Aortic smooth muscle cell (primary cell): Measurements from ENCODE around the genes TDRD15 and WDCP.

GRCh38 chr2:20495967-20496520 is 49.2 kb downstream of the RHOB start:
- RRBS: no CpG with 5 or more reads among the region's 5 CpGs

- RRBS: no CpG with 5 or more reads among the region's 10 CpGs
Measured at GRCh38 chr2:20574495-20575494, 76.1 kb downstream of the HS1BP3 start.

DNA sequence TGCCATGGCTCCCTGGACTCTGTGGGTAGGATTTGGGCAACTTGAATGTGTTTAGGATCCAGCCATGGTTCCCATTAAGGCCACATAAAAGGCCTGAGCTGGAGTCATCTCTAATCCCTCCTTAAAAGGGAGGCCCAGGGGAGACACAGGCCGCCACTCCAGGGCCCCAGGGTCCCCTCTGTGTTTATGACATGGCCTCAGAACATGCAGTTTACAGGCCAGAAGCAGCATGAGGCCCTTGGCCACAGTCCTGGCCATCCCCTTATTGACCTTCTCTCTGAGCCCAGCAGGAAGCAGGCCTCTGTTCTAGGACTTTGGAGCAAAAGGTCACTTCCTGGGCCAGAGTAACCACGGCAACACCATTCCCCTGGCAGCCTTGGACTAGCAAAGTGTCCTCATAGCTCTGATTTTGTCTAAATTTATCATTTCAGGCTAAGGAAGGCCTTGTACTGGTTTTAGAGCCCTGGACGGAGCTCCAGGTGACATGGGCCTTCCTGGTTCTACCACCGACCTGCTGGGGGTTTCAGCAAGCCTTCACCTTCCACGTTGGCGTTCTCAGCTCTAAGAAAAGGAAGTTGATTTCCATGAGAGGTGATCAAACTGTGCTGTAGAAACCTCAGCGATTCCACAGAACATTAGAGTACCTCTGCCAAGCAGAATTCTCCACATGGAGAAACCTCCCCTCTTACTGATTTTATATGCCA is 53.8 kb downstream of the HS1BP3 start:
- RRBS: no CpG with 5 or more reads among the region's 7 CpGs

DNA sequence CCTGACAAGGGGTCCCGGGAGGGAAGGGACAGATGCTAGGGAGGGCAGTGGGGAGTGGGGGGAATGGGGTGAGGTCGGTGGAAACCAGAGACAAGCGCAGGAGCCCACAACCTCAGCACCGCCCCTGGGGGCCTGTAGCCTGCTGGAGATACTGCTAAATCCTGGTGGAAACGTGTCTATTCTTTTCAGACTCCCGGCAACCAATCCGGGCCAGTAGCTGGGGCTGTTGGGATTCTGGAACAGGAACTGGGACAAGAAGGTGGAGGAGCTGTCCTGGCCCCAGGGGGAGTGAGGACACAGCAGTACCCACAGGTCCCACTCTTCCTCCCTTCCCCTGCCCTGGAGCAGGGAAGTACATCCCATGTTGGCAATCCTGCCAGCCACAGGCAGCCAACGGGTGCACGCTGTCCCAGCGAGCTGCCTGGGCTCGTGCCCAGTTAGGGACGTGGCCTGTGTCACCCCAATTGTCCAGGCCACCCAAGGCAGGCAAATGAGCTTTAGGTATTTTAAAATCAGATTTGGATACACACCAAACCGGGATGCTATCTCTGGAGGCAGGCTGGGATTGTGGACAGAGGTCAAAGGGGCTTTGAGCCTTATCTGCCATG is 51.8 kb downstream of the HS1BP3 start:
- RRBS: 92% methylated on average over 1 of the region's 13 CpGs

DNA sequence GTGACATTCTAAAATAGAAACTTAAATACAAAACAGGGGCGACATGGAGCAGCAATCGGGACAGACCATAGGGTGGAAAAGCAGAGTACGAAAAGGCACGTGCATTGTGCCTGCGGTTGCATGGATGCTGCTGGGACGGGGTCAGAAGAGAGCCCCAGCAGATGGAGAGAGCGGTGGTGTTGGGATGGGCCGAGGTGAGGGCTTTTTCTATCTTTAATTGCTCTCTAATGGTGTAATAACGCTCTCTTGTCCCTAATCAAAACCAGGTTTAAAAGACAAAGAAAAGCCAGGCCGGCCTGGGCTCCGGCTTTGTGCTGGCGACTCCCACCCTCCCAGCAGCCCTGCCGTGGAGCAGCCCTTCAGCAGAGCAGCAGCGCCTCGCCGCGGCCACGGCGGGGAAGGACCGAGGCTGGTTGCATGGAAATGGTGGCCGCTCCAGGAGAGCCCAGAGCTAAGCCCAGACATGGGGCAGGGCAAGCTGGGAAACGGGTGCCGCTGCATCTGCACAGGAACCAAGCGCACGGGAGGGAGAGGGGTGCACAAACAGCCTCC is 15.2 kb downstream of the HS1BP3 start:
- RRBS: no CpG with 5 or more reads among the region's 25 CpGs

DNA sequence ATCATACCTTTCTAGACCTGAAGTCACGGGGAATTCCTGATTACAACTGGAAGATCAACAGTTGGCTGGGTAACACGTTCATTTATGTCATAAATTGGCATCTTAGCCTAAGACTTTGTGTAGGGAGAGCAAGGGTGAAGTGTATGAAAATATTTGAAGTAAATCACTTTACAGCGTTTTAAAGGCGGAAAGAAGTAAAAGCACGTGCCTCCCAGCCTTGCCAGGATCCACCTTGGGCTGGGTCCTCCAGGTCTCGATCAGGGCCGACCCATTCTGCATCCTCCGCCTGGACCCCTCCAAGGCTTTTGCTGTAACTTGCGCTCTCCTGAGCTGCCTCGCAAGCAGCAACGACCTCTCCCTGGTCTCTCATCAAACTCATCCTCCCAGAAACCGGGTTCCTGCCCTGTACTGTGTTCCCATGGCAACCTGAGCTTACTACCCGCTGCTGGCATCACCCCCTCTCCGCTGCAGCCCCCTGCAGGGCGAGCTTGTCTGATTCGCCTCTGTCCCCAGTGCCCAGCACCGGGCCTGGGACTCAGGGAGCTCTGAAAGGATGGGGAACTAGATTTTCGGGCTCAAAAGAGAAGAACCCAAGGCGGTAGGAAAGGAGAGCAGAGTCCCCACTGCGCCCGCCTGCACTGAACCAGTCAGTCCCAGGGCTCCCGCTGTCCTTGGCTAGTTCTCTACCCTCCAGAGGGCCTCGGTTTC is 611 bp downstream of the HS1BP3 start:
- RRBS: no CpG with 5 or more reads among the region's 23 CpGs

GRCh38 chr2:20988865-20989402 is 54.9 kb downstream of the APOB start:
- RRBS: no CpG with 5 or more reads among the region's 7 CpGs

DNA sequence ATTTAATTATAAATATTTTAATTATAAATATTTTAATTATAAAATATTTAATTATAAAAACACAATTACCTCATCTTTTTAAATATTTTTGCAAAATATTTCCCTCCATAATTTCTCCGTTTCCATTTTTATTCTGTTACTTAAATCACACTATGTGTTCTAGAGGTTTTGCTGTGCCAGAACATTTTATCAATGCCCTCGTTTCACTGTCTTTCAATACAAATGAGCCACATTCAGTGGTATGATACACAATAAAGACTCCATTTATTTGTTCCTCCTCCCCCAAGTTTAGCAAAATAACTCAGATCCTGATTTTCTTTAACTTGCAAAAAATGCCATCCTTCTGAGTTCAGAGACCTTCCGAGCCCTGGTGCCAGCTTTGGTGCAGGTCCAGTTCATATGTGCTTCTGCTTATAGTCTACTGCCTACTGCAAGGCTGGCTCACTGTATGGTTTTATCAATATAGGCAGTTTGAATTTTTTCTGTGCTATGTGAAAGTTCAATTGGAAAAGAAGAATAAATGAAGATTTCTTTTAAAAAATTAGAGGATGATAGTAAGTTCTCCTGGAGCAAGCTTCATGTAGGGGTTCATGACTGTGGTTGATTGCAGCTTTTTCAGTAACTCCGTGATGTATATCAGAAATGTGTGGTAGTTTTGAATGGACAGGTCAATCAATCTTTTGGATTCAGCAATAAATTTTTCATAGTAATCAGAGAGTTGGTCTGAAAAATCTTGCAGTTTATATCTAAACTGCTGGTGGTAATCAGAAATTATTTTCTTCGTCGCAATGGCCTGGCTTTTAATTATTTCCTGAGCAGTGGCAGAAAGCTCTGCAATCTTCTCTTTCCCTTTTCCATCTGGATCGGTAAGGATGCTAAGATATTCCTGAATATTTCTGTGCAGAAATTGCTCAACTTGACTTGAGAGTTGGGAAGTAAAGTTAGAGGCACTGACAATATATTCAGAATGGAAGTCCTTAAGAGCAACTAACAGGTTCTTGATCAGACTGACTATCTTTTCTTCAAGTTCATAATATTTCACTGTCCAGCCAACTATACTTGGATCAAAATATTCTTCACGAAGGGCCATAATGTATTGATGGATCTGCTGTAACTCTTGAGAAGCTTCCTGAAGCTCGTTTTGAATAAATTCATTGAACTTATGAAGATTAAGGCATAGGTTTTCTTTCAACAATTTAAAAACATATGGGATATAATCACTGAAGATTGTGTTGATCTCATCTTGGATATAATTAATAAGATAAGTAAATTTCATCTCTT is 42.2 kb downstream of the APOB start:
- RRBS: no CpG with 5 or more reads among the region's 9 CpGs

DNA sequence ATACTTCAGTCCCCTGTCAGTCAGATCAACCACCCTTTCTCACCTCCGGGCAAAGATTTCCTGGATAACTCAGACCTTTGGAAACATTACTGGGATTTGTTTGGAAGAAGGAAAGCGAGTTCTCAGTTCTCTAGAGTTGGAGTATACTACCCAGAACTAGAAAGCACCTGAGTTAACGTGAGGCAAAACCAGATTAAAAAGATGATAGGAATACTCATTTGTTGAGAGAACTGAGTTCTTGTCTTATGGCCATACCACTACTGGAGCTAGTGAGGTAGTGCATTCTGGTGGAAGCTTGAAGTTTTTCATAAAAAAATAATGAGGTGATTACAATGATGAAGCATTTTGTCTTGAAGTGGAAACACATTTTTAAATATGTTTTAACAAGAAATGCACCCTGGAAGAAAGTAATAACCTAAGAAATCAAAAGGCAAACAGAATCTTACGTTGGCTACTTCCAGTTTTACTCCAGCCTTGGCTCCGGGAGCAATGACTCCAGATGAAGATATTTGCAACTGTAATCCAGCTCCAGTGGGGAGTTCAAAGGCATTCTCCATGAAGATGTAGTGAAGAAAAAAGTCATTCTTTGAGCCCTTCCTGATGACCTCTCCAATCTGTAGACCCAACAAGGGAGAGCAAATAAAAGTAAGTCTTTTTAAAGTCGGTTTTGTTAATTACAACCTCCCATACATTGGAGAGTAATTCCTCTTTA is 20.6 kb downstream of the APOB start:
- RRBS: no CpG with 5 or more reads among the region's 6 CpGs

- RRBS: no CpG with 5 or more reads among the region's 10 CpGs
Measured at GRCh38 chr2:21039916-21040308, 4.0 kb downstream of the APOB start.

GRCh38 chr2:21092256-21092997 is 31.3 kb upstream of the TDRD15 start:
- RRBS: no CpG with 5 or more reads among the region's 3 CpGs

DNA sequence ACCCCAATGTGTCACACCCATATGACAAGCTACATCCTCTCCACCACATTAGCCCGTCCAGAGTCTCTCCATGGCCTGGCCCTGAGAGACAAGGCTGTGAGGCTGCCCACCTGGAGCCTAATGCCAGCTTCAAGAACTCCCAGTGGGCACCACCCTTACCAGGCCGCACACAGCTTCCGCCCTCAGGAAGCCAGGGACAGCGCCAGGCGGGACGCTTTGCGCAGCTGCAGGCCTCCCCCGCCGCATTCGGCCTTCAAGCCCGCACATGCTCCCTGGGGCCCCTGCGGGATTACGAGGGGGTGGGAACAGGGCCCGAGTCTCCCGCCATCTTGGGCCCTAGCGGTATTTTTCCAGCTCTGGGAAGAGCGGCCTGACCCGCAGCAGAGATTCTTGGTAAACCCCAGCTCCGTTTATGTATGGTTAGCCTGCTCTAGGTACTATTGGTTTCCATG is at the start of gene TDRD15:
TDRD15 (plus strand) TSS at position 315 of the 452 bp plus-strand sequence.
- RRBS: no CpG with 5 or more reads among the region's 19 CpGs

DNA sequence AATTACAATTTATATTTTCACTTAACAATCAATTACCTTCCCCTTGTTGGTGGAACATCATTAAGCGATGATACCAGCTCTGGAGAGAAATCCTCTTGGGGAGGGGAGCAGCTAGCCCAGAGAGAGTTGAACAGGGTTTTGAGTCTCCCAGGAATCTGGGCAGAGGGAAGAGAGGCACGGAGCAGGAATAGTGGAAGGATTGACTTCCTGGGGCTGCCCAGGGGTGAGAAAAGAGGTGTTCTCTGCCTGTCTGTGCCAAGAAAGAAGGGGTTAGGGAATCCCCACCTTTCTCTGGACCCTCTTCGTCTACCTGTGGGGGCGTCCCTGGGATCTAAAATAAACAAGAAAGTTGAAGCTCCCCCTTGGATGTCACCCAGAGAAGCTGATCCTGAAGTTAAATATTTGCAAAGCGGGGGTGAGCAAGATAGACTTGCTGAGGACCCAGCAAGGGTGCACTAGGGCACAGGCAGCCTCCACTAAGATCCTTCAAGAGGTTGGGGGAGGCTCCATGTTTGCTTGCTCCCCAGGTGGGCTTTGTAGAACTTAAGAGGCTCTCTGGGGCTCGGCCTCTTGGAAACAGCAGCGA is 186.1 kb upstream of the KLHL29 start:
- RRBS: no CpG with 5 or more reads among the region's 7 CpGs

- RRBS: no CpG with 5 or more reads among the region's 1 CpG
Measured at GRCh38 chr2:23268454-23268828, 116.5 kb upstream of the KLHL29 start.

GRCh38 chr2:23450013-23450418 is 65.0 kb downstream of the KLHL29 start:
- RRBS: 61% methylated on average over 3 of the region's 15 CpGs

DNA sequence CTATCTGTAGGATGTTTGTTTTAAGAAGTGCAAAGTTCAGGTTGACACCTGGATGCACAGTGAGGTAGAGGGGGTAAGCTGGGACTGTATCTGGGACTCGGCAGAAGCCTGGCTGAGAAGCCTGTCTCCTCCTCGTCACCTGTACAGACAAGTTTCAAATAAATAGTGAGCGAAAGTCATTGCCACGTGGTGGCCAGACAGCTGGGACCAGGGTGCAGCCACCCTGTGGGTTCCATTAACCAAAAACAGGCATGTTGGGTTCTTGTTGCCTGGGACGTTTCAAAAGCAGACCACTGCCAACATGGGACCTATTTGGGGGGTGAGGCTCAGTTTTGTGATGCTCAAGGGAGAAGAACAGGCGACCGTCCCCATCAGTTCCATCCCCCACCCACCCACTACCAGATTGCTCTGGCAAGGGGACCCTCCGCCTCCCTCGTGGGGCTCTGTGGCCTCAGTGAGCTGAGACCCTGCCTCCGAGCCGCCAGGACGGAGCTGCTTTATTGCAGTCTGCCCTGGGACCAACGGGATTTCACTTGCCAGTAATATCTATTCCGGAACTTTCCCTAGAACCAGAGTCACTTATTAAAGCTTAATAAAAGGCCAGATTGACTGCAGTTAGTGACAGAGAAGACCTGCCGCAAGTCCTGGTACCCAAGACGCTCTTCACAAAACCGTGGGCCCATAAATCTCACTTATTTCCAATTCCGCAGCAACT is 146.2 kb downstream of the KLHL29 start:
- RRBS: no CpG with 5 or more reads among the region's 18 CpGs

DNA sequence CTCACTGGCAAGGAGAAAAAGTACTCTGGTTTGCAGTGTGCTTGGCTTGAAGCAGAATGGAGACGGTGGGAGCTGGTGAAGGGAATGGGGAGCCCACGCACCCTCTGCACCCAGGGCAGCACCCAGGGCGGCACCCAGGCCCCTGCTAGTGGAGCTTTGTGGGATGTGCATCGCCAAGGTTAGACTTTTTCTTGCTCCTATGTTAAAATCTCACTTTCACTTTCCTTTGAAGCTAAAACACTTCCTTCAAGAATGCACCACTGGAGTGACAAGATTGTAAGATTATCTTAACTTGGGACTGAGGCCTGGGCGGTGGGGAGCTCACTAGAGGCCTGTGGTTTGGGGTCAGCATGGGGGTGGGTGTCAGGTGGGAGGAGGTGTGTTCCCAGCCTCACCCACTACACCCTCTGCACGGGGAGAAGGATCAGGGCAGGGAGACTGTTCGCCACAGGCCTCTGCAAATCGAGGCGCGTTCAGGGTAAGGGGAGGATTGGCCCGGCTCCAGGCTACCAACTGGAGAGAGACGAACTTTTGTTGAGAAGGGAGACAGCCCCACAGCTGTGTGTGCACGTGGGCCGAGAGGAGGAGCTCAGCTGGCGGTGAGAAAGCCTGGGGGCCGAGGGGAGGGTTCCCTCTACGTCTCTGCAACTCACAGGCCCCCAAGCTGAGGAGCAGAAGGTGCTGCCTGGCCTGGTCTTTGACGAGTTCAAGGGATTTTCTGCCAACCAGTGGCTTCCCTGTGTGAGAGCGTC is 147.5 kb downstream of the KLHL29 start:
- RRBS: no CpG with 5 or more reads among the region's 19 CpGs

GRCh38 chr2:23584094-23584749 is 199.2 kb downstream of the KLHL29 start:
- RRBS: 90% methylated on average over 2 of the region's 17 CpGs

- RRBS: 4% methylated on average over 5 of the region's 46 CpGs
Measured at GRCh38 chr2:24046866-24048170, at the start of gene WDCP. TSS of gene WDCP (minus strand) at chr2:24047391.